HTERT-HM (cell line): ENCODE results near the genes C1QBP and CLEC10A.

DNA sequence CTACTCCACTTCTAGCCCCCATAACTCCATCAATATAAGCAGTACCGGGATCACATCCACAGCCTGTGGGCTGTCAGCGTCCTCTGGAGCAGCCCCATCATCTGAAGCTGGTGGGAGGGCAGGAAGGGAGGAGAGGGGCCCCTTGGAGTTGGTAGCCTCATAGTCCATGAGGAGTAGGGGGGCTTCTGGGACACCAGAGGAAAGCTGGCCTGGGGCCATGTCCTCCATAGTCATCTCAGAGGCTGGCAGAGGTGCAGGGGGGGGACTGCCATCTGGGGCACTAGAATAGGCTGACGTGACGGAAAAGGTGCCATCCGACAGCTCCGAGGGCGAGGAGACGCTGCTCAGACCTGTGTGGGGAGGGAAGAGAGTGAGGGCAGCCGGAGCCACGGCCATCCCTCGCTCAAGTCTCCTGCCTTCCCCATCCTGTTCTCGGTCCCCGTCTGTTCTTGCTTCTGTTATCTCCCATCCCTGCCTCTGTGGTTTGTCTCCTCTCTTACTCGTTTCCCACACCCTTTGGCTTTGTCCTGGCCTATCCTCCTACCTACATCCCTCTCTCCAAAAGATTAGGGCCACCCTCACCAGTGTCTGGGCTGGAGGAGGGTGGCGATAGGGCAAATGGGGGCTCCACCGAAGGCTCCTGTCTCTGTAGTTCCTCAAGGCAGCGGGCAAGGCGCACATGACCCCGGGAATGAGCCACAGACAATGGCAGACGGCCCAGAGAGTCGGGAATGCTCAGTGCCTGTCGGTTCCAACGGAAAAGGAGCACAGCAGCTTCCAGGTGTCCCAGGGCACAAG lies 4.8 kb upstream of the SPAG7 start:
- RRBS, result no CpG with 5 or more reads among the region's 23 CpGs

DNA sequence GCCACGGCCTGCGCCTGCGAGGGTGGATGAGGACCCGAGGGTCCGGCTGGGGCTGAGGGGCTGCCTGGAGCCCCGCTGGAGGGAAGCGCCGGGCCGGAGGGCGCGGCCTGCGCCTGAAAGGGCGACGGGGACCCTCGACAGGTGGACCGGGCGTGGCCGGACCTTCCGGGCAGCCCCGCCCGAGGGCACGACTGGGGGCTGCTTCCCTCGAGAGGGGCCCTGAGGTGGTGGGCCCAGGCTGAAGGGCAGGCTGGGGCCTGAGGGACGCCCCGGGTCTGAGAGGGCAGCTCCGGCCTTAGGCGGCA lies 300 bp downstream of the INCA1 start:
- RRBS, result 22% methylated on average over 18 of the region's 27 CpGs

DNA sequence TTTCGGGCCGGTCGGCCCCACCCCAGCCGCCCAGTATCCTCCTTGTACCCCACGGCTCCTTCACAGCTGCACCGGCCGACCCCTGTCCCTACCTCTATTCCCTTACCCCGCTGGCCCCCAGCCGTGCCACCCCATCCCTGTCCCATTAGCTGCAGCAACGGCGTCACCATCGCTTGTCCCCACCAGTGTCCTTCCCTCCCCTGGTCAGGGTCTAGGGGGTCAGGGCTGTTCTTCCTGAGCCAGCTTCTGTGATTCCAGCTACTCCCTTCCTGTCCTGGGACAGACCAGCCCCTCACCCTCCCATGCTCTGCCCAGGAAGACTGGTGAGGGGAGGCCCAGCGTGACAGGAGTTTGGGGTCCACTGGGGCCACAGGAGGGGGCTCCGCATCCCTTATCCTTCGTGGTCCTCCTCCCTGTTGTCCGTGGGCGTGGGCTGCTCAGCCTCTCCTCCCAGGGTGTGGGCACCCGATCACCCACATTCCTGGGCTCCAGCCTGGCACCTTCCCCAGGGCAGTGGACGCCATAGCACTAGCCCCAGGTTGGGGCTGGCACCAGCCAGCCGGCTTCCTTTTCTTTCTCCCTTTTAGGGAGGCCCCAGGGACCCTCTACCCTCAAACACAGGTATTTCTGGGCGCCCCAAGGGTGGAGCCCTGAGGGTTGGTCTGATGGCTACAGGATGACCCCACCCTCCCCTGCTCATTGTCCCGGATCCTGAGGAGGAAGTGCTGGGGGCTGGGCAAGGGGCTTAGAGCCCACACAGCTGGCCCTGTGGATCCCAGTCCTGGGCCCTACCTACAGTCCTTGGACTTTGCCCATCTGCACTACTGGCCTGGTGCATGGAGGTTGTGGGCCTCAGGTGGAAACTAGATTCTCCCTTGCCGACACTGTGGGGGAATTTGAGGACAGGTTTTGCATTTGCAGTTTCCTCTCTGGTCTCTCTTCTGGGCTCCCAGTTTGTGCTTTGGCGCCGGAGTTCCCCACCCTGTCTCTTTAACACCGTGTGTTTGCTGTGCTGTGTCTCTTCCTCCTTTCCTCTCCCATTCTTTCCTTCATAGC lies 1.0 kb downstream of the KIF1C start:
- RRBS, result 8% methylated on average over 7 of the region's 26 CpGs

DNA sequence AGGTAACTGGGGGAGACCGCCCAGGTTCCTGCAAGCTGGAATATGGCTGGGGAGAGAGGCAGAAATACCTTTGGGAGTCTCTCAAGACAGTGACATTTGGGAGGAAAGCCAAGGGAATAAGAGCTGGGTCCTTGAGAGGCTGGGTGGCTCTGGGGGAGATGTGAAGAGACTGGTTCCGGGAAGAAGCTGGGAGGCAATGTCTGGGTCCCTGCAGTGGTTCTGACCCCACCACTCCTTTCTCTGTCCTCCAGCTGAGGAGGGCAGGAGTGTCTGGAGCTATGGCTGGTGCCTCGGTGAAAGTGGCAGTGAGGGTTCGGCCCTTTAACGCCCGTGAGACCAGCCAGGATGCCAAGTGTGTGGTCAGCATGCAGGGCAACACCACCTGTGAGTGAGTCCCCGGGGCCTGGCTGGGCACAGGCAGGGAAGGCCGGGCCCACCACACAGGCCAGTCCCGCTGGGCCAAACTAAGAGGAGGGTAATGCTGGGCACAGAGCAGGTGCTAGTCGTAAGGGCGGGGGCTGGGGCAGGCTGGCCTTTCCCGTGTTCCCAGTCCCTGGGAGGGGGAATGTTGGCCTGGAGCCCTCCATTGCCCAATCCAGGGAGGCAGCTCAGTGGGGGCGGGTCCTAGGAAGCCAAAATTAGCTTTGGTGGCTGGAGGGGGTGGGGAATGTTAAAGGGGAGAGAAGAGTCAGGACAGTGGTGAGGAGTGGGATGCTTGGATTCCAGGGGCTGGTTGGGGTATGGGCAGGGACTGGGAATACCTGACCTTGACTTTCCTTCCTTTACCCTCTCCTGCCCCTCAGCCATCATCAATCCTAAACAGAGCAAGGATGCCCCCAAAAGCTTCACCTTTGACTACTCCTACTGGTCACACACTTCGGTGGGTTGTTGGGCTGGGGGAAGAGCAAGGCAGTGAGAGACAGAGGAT lies 2.5 kb downstream of the KIF1C start:
- RRBS, result 0% methylated on average over 1 of the region's 14 CpGs

DNA sequence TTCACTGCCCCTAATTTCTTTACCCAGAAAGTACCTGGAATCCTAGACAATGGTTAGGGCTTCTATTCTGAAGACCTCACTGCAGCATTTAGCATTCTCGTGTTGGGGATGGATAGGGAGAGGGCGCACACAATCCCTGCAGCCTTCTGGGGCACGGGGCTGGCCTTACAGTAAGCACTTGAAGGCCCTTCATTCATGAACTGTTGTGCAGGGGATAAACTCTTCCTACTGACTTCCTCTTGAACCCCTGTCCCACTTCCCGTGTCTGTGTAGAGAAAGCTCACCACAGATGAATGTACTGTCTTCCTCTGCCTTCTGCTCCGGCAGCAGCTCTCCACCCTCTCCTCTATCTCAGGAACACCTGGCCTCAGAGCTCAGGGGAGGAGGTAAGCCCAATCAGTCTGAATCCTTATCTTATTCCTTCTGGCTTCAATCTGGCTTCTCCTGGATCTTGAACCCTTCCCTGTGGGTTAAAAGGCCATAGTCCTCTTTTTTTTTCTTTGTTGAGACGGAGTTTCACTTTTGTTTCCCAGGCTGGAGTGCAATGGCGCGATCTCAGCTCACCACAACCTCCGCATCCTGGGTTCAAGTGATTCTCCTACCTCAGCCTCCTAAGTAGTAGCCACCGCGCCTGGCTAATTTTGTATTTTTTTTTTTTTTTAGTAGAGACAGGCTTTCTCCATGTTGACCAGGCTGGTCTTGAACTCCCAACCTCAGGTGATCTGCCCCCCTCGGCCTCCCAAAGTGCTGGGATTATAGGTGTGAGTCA lies 7.0 kb upstream of the SLC52A1 start:
- RRBS, result no CpG with 5 or more reads among the region's 12 CpGs

DNA sequence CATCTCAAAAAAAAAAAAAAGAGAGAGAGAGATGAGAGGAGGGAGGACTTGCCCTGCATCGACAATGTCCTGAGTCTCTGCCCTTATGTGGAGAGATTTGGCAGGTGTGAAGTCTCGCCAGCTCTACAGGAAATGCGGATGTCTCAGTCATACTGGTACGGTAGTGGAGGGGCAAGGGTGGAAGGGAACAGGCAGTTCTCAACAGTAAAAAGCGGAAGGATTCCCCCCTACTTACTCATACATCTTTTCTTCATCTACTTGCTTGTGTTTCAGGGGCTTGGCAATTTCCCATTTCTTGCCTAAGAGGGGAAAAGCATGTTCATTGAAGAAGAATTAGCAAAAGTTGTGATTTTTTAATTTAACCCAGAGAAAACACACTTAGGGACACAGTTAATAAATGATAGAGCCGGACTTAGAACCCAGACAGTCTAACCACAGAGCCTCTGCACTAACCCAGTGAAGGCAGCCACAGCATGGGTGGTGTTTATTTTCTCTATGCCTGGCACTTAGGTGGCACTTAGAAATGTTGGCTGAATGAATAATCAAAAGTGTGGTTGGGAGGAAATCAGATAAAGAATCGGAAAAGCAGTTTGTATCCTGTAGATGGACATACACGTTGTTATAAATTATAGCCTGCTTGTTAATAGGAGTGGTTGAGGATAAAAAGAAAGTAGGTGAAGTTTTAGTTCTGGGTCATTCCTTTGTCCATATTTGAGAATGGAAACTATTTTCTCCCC lies 13.4 kb downstream of the SCIMP start:
- RRBS, result no CpG with 5 or more reads among the region's 8 CpGs

GRCh38 chr17:5438468-5439428 lies at the start of gene C1QBP:
Gene C1QBP, minus strand, starts transcription at chr17:5439155.
- RRBS, result 1% methylated on average over 23 of the region's 81 CpGs

GRCh38 chr17:5499360-5500663 lies 994 bp downstream of the ENSG00000286190 start:
- RRBS, result 22% methylated on average over 13 of the region's 65 CpGs

DNA sequence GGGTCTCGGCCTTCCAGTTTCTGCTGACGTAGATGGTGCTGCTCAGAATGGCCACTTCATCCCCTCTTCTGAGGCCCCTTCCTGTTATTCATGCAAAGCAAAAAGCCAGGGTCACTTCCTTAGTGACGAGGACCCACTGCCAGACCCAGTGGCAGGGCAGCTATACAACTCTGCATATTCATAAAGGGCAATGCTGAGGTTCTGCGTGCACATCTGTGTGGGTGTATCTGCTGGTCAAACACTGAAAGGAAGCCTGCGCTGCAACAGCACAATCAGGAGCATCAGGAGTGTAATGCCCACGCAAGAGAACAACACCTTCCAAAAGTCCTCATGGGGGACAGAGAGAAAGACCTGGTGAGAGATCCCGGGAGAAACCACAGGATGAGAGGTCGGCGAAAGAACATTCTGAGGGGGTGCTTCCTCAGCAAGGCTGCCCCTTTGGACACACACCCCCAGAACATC lies 109.0 kb downstream of the WSCD1 start:
- RRBS, result no CpG with 5 or more reads among the region's 9 CpGs

- RRBS, result no CpG with 5 or more reads among the region's 13 CpGs
Observed at GRCh38 chr17:6323456-6324136, 111.3 kb downstream of the AIPL1 start.

- RRBS, result no CpG with 5 or more reads among the region's 6 CpGs
Observed at GRCh38 chr17:6507585-6508049, 48.7 kb downstream of the PITPNM3 start.

DNA sequence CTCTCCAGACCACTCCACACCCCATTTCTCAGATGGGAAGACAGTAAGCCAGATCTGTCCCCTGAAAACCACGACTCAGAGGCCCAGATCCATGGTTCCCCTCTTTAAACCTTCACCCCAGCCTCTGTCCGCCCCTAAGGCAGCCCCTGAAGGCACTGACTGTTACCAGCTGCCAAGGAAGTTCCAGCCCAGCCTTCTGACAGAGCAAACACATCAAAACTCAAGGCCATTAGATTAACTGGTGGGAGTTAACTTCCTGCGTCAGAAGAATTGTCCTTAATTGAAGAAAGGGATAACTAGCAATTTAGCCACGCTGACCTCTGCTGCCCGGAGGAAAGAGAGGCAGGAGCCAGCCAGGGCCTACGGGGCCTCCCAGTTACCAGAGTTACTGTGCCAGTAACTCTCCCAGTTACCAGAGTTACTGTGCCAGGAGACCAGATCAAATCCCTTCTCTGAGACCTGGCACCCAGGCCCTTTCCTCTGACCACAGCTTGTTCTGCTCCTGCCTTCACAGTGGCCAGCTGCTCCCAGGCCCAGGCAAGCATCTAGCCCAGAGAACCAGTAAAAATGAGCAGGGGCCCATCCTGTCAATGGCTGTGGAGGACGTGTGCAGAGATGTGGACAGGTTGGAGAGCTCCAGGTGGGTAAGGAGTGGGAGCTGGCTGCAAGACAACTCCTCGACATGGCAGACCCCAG lies 2.6 kb upstream of the PITPNM3 start:
- RRBS, result no CpG with 5 or more reads among the region's 8 CpGs

GRCh38 chr17:6712420-6712929 lies 694 bp downstream of the SLC13A5 start:
- RRBS, result no CpG with 5 or more reads among the region's 11 CpGs

DNA sequence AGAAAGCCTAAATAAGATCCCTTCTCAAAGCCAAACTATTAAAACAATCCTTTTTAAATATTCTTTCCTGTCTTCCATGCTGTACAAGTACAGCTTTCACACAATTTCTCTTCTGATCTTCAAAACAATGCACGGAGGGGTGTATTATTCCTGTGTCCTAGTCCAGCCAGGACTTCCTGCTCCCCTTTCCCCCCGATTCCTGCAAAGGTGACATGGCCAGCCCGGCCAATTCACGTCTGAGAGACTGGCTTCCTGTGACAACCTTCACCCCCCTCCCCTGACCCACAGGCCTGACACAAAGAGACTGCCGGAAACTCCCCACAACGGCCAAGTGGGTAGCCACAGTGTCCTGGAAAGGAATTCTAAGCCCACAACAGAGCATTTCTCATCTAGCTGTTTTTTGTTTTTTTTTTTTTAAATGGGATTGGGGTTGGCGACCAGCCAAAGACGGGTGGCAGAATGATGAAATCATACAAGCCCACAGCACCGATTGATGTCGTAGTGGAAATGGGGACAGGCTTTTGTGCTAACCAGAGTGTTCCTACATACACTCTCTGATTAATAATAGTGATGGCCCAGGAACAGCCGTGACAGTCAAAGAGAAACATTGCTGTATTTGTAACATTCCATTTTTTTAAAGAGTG lies 2.9 kb upstream of the XAF1 start:
- RRBS, result 2% methylated on average over 3 of the region's 11 CpGs

- RRBS, result no CpG with 5 or more reads among the region's 9 CpGs
Observed at GRCh38 chr17:7017165-7017579, 2.6 kb downstream of the C17orf49 start.

- RRBS, result no CpG with 5 or more reads among the region's 7 CpGs
Observed at GRCh38 chr17:7079998-7080581, at the start of gene CLEC10A. Gene CLEC10A, minus strand, starts transcription at chr17:7080251.

GRCh38 chr17:7221826-7222495 lies 2.2 kb downstream of the ACADVL start:
- RRBS, result no CpG with 5 or more reads among the region's 12 CpGs

GRCh38 chr17:7226027-7226905 lies 6.5 kb downstream of the ACADVL start:
- RRBS, result 68% methylated on average over 7 of the region's 23 CpGs

GRCh38 chr17:7237174-7237446 lies 2.1 kb downstream of the PHF23 start:
- RRBS, result no CpG with 5 or more reads among the region's 2 CpGs

GRCh38 chr17:7241663-7241998 lies 618 bp downstream of the GABARAP start:
- RRBS, result no CpG with 5 or more reads among the region's 7 CpGs